SUDHL5 (cell line): ENCODE data around the genes NUCB2, SAA2, LDHAL6A and TSG101.

GRCh38 chr11:17074563-17074880 is 2.9 kb downstream of the RPS13 start:
- PRO-cap, result no peak

DNA sequence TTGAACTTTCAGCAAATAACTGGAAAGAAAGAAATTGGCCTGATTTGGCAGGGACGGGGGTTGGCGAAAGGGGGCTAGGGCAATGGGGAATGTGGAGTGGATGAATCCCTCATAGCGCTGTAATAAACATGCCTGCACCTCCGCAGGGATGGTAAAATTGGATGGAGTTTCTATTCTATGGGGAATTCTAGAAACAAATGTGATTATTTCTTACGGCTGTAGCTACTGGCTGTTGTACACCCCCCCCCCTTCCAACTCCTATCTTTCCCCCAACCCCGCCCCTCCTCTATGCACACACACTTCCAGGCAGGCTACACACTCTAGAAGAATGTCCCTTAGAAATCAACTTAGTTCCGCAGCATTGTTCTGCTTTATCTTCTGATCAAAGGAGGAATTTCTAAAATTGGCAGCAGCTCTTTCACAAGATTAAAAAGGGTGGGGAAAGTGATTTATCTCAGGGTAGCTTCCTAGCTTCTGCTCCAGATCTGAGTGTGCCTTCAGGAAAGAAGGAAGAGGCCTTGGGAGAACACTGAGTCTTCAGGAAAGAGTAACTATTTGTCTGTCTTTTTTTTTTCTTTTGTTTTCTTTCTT is 1.3 kb upstream of the PIK3C2A start:
- PRO-cap, result no peak

DNA sequence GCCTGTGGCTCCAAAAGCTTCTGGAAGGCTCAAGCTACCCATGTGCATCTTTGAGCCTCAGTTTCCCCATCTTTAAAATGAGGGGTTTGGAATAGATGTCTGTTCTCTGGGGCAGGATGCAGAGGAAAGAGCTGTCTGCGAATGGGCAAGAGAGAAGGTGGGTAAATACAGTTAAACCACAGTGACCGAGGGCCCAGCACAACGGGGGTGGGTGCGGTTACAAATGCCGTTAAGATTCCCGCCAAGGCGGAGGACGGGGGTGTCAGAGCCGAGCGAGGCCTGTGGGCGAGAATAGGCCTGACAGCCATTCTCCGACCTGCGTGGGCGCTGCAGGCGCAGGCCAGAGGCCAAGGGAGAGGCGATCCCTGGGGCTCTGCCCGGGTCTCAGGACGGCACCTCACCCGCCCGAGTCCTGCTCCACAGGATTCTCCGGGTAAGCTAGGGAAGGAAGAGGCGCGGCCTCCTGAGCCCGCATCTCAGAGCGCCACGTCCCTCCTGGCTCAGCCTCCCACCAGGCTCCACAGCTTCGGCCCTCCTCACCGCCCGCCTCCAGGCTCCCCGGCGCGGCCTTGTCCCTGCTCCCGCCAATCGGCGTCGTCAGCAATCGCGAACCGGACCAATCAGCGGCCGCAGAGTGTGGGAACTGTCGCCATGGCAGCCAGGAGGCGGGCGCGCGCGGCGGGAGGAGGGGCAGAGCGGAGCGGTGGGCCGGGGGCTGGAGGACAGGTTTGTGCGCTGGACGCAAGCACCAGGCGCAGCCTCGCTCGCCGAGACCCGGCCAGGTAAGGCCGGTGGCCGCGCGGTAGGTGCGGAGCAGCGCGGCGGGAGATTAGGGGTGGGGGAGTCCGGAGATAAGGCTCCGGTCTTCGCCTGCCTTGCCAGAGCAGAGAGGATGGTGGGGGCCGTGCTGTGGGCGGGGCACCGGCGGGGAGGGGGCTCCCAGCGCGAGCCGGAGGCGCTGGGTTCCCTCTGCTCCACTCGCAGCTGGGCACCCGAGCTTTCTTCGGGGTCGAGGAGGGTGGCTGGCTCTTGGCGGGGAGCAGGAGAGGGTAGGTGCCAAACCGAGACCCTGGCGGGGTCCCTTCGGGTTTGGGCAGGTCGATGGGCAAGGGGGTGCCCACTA is at the start of gene NUCB2:
Gene NUCB2, plus strand, starts transcription at position 693 of the 1,123 bp plus-strand sequence.
- PRO-cap, result bidirectional peak, plus-strand start at position 307 of the sequence, minus-strand start at position 169 of the sequence; bidirectional peak, plus-strand start at position 693 of the sequence, minus-strand start at position 510 of the sequence; bidirectional peak, plus-strand start at position 991 of the sequence, minus-strand start at position 872 of the sequence

DNA sequence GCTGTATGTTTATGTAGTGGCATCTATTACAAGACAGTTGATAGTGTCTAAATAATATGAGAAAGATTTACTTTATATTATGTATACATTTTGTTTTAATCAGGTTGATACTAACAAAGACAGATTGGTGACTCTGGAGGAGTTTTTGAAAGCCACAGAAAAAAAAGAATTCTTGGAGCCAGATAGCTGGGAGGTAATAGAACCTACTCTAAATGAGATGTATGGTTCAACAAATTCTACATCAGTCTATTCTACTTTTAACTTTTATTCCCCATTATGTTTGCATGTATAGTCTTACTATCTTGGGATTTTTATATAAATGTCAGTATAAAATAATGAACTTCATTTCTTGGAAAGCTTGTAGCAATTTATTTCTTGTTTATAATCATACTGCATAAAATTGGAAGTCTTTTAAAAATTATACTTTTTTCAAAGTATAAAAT is 36.3 kb upstream of the NCR3LG1 start:
- PRO-cap, result no peak

DNA sequence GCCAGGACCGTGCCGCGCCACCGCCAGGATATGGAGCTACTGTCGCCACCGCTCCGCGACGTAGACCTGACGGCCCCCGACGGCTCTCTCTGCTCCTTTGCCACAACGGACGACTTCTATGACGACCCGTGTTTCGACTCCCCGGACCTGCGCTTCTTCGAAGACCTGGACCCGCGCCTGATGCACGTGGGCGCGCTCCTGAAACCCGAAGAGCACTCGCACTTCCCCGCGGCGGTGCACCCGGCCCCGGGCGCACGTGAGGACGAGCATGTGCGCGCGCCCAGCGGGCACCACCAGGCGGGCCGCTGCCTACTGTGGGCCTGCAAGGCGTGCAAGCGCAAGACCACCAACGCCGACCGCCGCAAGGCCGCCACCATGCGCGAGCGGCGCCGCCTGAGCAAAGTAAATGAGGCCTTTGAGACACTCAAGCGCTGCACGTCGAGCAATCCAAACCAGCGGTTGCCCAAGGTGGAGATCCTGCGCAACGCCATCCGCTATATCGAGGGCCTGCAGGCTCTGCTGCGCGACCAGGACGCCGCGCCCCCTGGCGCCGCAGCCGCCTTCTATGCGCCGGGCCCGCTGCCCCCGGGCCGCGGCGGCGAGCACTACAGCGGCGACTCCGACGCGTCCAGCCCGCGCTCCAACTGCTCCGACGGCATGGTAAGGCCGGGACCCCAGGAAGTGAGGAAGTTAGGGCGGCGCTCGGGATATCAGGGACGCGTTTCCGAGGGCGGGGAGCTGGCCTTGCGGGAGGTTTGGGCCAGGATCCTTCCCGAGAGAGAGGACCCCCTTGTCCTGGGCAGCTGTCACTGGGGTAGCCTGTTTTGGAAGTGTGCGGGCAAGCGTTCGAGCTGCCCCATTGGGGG is 615 bp downstream of the MYOD1 start:
- PRO-cap, result no peak

- PRO-cap, result no peak
Measured at GRCh38 chr11:17762098-17762344, 27.4 kb downstream of the KCNC1 start.

DNA sequence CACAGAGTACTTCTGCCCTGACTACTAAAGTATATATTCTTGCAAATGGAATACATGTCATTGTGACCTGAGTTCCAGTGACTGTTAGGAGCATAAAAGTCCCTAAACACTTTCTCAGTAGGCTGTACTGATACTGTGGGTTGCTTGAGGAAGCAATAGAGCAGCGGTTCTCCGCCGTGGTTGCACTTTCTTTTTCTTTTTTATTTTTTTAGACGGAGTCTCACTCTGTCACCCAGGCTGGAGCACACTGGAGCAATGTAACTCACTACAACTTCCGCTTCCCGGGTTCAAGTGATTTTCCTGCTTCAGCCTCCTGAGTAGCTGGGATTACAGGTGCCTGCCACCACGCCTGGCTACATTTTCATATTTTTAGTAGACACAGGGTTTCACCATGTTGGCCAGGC is 2.1 kb downstream of the SAA2 start:
- PRO-cap, result unidirectional peak, plus-strand start at position 265 of the sequence

DNA sequence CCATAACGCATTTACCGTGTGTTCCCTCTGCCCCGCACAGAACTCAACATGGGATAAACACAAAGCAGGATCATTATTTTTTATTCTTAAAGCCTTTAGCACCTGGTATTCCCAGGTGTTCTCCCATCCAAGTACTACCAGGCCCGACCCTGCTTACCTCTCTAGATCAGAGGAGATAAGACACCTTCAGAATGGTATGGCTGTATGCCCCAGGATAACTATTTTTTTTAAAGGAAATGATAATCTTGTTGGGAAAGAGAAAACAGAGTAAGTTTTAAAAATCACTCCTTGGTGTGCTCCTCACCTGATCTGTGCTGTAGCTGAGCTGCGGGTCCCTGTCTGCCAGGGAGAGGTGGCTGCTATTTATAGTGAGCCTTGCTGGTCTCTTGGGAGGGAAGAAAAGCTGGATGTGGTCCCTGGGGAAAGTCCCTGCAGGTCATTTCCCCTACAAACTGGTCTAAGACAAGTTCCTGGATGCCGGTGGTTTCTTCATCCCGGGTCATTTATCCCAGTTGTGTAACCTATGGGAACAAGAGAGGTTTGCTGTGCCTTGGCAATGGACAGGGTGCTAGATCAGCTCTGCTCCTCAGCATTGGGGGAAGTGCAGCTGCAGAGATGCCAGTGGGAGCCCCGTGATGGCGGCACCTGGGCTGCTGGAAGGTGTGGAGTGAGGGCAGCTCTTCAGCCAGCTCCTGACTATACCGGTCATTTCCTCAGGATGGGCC is at the start of gene SAA2:
Gene SAA2, minus strand, starts transcription at position 370 of the 725 bp plus-strand sequence.
- PRO-cap, result no peak

DNA sequence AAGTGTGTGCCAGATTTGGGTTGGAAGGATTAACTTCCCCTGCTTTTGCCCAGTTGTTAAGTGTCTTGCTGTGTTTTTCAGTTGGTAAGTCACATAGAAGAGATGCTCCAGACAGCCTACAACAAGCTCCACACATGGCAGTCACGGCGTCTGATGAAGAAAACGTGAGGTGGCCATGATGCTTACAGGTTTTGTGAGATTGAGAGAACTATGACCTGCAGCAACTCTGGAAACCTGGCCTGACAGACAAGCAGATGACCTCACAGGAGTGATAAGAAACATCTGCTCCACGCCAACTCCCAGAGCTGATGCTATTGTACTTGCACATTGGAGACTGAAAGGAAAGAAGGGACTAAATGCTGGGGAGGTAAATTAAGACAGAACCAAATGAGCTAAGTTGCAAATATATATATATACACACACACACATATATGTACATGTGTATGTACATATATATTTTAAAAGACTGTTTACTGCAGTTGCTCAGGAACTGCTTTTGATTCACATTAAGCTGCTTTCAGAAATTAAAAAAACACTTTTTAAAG is 28.6 kb upstream of the LDHA start:
- PRO-cap, result no peak

DNA sequence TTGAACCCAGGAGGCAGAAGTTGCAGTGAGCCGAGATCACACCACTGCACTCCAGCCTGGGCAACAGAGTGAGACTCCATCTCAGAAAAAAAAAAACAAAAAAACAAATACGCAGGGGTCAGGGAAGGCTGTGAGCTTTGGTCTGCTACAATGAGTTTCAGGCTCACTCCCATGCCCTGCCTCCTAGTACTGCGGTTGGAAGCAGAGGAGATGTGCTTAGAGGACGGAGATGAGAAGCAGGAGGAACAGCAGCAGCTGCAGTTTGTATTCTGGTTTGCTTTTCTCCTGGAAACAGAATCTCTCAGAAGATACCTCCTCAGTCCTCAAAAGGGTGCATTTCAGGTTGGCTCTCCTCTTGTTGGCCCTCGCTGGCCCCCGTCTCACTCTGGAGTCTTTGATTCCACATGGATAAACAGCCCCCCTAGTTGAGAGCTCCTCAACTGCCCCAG is 11.7 kb upstream of the LDHA start:
- PRO-cap, result no peak

- PRO-cap, result no peak
Measured at GRCh38 chr11:18383315-18383523, 11.1 kb upstream of the LDHA start.

DNA sequence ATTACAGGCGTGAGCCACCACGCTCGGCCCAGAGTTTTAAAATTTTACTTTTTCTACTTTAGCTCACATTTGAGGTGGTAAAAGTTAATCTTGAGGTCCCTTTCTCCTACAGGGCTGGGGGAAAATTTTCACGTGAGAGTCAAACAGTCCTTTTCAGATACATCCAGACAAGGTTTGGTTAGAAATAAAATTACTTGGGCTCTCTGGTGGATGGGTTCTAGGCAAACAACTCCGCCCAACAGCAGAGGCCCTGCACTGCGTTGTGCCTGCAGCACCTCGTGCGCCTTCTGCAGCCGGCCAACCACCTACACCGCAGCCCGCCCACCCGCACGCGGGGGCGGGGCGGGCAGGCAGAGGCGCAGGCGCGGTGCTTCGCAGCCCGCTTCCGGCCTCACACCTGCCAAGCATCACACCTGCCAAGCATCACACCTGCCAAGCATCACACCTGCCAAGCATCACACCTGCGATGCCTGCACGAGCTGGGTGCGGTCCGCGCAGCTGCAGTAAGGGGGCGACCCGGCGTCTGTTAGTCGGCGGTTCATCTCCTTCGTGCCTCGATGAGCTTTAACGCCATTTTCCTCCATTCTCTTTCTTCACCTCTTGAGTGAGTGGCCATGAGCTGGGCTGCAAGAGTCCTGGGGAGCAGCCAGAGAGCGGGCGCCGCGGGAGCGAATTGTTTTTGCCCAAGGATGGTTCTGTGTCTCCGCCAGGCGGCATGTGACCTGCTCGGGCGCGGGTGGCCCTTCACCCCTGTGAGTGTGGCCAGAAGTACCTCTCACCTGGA is at the start of gene LDHAL6A:
Gene LDHAL6A, plus strand, starts transcription at position 382 of the 784 bp plus-strand sequence.
- PRO-cap, result no peak

DNA sequence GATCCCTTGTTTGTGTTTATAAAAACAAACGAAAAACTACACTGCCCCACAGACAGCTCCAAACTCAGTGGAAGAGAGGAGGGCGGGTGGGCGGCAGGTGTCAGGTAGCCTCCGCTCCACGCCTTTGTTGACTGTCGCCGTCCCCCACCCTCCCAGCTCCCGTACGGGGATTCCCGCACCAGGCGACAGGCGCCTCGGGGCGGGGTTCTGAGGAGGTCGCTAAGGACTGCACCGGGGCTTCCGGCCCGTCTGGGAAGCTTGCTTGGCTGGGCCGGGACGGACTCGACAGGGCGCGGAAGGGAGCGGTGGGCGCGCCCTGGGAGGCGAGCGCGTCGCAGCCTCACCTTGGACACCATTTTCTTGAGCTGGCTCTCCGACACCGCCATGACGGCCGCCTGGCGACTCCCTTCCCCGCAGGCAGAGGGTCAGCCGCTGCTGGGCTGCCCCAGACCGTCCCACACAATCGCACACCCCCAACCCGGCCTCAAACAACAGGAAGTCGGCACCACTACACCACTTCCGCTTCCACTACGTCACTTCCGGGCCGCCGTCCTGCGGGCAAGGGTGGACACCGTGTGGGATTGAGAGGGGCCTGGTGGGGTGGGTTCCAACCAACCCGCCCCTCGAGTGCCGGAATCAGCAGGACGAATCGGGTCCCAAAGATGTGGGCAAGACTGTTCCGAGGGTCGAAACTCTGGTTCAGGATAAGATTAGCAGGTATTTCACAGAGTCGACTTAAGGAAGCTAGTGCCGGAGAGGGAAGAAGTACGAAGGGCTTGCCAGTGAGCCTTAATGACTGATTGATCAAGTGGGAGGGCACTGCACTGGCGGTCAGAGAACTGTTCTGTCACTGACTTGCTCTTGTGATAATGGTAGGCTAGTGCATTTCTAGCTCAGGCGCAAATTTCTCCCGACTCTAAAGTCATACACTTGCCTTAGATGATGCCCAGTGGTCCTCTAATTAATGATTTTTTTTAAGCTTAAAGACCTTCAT is at the start of gene TSG101:
Gene TSG101, minus strand, starts transcription at position 512 of the 994 bp plus-strand sequence.
- PRO-cap, result unidirectional peak, plus-strand start at position 67 of the sequence; bidirectional peak, plus-strand start at position 265 of the sequence, minus-strand start at position 136 of the sequence; bidirectional peak, plus-strand start at position 598 of the sequence, minus-strand start at position 465 of the sequence; bidirectional peak, plus-strand start at position 738 of the sequence, minus-strand start at position 762 of the sequence

- PRO-cap, result no peak
Measured at GRCh38 chr11:18721423-18722258, 4.3 kb downstream of the IGSF22 start.

DNA sequence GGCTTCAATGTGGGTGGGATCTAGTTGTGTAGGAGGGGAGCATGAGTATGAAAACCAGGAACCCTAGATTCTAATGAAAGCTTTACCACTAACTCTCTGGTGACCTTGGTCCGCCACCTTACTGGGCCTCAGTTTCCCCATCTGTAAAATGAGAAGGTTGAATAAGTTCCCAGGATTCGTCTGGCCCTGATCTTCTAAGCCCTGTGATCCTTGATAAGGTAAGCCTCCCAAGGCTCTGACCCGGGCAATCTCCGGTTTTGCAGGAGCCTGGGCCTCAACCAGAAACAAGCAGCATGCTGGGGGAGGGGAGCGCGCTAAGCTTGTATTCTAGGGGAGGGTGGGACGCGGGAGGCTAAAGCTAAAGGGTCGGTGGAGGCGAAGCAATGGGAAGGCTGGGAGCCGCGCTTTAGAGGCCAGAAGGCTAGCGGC is 868 bp downstream of the PTPN5 start:
- PRO-cap, result no peak

DNA sequence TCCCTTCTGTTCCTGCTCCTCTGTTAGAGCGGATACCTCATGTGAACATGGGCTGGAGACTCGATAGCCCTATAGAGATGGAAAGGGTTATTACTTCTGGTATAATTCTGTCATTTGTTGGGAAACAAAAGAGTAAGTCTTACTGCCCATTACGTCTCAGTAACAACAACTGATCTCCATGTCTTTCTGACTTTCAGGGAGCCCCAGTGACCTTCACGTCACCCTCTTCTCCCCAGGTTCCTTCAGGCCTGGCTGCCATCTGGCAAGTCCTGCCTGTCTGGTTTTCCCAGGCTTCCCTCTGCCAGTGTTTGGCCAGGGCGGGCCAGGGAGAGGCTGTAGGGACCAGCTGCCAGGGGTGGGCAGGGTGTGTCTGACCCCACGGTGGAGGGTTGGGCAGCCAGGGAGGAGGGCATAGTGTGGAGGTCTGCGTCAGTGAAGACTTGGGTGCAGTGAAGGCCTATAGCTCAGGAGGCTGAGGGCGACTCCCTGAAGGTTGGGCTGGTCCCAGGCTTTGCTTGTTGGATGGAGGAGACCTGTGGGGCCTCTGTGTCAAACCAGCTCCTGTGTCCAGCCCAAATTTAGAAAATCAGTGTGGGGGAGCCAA is 11.9 kb upstream of the MRGPRX2 start:
- PRO-cap, result no peak

DNA sequence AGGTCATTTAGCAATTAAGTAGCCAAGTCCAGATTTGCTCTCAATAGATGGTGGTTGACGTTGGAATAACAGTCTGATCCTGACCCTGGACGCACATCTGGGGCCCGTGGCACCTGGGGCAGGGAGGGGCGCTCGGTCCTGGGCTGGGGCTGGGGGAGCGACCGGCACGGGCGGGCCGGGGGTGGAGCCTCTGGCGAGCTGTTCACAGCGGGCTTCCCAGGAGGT is 234 bp upstream of the ZDHHC13 start:
- PRO-cap, result bidirectional peak, plus-strand start outside the sequence, minus-strand start at position 137 of the sequence

DNA sequence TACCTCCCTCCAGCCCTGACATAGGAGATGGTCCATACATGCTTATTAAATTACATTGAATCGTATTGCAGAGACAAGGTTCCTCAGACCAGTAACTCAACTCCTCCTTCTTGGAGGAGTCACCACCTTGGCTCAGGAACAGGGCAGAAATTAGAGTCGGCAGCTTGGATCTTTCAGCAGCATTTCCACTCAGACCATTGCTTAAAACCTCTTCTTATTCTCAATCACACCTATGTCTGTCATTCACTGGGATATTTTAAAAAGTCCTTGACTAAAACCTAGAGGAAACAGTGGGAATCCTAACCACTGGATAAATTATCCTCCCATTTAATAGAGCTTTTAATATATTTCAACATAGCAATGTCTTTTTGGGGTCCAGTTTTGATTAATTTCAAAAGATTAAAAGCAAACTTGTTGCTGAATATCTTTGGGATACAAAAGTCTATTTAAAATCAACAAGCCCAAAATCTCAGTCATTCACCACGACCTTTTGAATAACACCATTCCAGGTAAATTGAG is 835 bp downstream of the CSRP3 start:
- PRO-cap, result no peak

- PRO-cap, result no peak
Measured at GRCh38 chr11:19577303-19578566, 134.9 kb upstream of the NAV2 start.

DNA sequence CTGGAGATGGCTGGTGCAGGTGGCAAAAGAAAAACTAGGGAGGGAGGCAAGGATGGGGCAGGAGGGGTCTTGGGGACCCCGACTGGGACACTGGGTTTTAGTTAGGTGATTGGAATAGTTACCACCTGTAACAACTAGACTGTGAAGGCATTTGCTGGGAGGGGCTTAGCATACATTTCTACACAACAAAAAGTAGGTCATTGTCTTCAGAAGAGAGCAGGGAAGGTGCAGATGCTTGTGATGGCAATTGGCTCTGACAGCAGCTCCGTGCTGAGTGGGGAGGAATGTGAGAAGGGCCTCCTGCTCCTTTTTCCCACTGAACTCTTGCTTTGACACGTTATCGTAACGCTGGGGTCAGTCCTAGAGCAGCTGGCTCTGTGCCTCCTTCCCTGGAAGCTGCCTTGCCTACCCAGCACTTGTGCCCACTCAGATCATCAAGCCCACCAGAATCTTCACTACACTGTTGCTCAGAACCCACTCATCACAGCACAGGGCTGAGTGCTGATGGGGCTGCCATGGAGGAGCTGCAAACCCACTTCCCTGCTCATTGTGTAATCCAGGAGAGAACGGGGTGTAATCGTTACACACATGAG is 15.0 kb upstream of the NAV2 start:
- PRO-cap, result no peak